NCI-H460 (cell line): ENCODE results near the genes AMMECR1 and GNG5B.

RAMPAGE:
- cytosol, long total RNA: no peak
- long total RNA: no peak
- nucleus, long total RNA: no peak
Observed at GRCh38 chrX:107776868-107777641, 478 bp upstream of the NCBP2L start.

DNA sequence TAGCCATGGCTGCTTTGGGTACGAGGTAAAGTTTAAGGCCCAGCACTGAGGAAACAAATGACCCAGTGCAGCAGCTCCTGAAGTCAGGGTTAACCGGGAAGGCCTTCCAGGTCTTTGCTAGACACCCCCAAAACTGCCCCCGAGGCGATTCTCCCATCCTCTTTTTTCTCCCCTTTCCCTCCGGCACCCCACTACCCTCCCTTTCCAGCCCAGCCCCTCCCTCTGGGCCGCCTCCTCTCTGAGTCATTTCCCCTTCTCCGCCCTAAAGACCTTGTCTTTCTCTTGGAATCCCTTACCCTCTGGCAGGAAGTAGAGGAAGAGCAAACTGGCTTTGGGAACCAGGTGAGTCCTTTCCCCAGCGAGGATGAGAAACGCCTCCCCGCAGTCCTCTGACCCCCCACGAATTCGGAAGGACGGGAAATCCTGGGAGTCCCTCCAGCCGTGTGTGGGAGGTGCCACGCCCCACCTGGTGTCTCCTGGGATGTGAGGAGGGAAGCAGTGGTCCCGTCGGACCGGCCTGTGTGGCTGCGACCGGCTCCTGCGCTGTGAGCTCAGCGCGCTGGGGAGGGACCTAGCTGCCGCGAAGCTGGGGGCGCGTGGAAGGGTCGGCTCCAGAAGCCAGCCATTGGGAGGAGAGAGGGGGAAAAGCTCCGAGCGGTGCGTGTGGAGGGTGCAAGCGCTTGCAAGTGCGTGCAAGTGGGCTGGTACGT is 46.5 kb downstream of the TEX13B start:
RAMPAGE:
- cytosol, long total RNA: no peak
- long total RNA: no peak
- nucleus, long total RNA: no peak

DNA sequence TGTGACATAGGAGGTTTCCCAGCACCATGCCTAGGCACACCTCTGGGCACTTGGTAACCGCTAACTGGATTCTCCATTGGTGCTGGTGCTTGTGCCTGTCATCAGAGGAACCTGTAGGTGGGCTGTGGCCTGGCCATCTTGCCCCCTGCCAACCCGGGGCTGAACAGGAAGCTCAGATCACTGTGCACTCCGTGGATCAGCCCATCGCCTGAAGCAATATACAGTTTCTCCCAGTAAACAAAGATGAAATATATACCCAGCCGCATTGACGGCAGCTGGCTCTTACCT is 19.1 kb upstream of the TEX13B start:
RAMPAGE:
- cytosol, long total RNA: no peak
- long total RNA: no peak
- nucleus, long total RNA: no peak

GRCh38 chrX:108198487-108198908 is 106.9 kb downstream of the ATG4A start:
RAMPAGE:
- cytosol, long total RNA: no peak
- long total RNA: no peak
- nucleus, long total RNA: no peak

DNA sequence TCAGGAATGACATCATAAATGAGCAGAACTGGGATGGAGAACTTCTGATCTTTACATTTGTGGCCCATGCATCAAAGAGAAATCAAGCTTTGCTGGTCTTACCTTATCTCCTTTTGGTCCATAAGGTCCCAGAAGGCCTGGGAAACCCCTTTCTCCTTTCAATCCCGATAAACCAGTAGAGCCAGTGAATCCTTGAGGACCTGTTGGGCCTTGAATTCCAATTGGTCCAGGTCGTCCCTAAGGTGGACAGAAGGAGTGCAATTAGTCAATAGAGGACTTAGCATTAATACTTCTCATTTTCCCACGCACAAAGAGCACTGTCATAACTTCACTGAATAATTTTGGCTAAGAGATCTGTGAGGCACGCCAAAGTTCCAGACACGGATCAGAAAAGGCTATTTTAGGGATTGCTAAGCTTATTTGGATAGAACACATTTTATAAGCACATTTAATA is 129.6 kb downstream of the ATG4A start:
RAMPAGE:
- cytosol, long total RNA: no peak
- long total RNA: no peak
- nucleus, long total RNA: no peak

GRCh38 chrX:108397897-108398386 is 40.3 kb downstream of the COL4A6 start:
RAMPAGE:
- cytosol, long total RNA: no peak
- long total RNA: no peak
- nucleus, long total RNA: no peak

RAMPAGE:
- cytosol, long total RNA: no peak
- long total RNA: no peak
- nucleus, long total RNA: no peak
Observed at GRCh38 chrX:108625901-108626123, 110.6 kb downstream of the IRS4 start.

GRCh38 chrX:108732588-108733234 is 3.7 kb downstream of the IRS4 start:
RAMPAGE:
- cytosol, long total RNA: no peak
- long total RNA: no peak
- nucleus, long total RNA: no peak

DNA sequence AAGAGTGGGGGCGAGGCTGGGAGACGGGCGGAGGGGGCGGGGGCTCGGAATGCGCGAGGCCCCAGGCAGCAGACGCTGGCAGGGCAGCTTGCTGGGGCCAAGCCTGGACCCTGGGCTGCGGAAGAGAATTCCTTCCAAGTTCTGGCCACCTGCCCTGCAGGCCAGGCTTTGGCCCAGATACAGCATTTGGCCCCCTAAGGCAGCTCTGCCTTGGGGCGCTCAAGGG is 271 bp upstream of the KCNE5 start:
RAMPAGE:
- cytosol, long total RNA: no peak
- long total RNA: no peak
- nucleus, long total RNA: no peak

GRCh38 chrX:109739794-109740455 is 6.9 kb upstream of the ACSL4 start:
RAMPAGE:
- cytosol, long total RNA: no peak
- long total RNA: no peak
- nucleus, long total RNA: no peak

GRCh38 chrX:109844491-109844881 is 111.4 kb upstream of the ACSL4 start:
RAMPAGE:
- cytosol, long total RNA: no peak
- long total RNA: no peak
- nucleus, long total RNA: no peak

RAMPAGE:
- cytosol, long total RNA: no peak
- long total RNA: no peak
- nucleus, long total RNA: no peak
Observed at GRCh38 chrX:110196144-110196932, 121.5 kb downstream of the AMMECR1 start.

DNA sequence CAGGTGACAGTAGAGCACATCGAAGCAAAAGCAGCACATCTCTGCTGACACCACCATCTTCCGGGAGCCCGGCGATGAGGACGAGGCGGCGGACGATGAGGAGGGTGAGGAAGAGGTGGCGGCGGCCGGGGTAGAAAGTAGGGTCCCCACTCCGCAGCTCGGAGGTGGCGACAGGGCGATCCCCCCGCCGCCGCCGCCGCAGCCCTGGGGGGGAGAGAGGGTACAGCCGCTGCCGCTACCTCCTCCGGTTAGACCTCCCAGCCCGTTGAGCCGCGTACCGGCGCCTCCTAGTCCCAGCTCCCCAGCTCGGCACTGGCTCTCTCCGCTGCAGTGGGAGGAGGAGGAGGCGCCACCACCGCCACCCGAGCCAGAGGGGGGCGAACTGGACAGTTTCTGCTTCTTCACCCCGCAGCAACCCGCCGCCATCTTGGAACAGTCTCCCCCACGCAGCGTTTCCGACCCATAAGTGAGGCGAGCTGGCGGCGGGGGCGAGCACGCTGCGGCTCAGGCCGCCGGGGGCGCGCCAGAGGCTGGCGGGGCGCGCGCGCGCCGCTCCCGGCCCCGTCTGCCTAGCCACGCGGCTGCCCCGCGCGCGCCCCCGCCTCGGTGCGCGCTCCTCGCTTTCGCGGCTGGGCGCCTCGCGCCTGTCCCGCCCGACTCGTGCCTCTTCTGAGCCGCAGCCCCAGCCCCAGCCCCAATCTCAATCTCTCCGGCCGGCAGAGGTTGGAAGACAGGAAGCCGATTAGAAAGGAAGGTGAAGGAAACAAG is at the start of gene AMMECR1:
Gene AMMECR1 (minus strand): TSS at position 440 of the 768 bp plus-strand sequence.
RAMPAGE:
- cytosol, long total RNA: start-site peak on the minus strand centred at position 301 of the sequence, 102 bp wide, 23 and 30 reads in 2 replicates; start-site peak on the minus strand centred at position 443 of the sequence, 7 bp wide, 277 and 297 reads in 2 replicates
- long total RNA: no peak
- nucleus, long total RNA: start-site peak on the minus strand centred at position 371 of the sequence, 165 bp wide, 281 and 138 reads in 2 replicates

DNA sequence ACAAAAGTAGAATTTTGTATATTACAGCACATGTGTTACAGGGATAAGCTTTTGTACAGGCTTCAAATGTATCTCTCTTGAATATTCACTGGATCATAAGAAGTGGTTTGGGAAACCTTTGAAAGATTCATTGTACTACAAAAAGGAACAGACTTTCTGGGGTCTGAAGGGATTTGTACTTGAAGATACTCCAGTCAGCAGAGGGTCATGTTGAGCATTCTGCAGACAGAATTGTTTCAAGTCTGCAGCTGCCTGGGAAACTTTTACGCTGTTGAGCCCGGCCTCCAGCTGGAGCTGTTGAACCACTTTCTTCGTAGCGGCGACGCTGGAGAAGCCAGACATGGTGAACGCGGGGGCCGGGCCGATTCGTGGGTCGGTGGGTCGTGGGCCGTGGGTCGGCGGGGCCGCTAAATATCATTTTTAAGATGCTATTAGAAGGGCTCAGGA is at the start of gene GNG5B:
Gene GNG5B (minus strand): TSS at position 406 of the 447 bp plus-strand sequence.
RAMPAGE:
- cytosol, long total RNA: no peak
- long total RNA: no peak
- nucleus, long total RNA: no peak

RAMPAGE:
- cytosol, long total RNA: no peak
- long total RNA: no peak
- nucleus, long total RNA: no peak
Observed at GRCh38 chrX:110944184-110945269, 148.9 kb upstream of the CHRDL1 start.

DNA sequence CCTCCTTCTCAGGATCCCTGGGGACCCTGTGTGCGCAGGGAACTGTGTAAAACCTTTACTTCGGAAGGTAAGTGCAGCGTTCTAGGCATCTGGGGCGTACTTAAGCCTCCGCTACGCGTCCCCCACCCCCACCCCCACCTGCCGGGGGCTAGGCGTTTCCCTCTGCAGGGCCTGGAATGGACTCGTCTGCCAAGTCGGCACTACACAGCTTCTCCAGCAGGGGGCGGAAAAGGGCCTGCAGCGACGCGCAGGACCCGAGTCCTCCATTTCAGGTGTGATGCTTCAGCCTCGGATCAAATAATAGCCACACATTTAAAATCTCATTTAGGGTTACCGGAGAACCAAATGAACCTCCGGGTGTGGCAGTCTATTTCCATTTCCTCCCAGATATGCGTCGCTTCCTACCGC is 2.8 kb downstream of the PAK3 start:
RAMPAGE:
- cytosol, long total RNA: no peak
- long total RNA: no peak
- nucleus, long total RNA: no peak

DNA sequence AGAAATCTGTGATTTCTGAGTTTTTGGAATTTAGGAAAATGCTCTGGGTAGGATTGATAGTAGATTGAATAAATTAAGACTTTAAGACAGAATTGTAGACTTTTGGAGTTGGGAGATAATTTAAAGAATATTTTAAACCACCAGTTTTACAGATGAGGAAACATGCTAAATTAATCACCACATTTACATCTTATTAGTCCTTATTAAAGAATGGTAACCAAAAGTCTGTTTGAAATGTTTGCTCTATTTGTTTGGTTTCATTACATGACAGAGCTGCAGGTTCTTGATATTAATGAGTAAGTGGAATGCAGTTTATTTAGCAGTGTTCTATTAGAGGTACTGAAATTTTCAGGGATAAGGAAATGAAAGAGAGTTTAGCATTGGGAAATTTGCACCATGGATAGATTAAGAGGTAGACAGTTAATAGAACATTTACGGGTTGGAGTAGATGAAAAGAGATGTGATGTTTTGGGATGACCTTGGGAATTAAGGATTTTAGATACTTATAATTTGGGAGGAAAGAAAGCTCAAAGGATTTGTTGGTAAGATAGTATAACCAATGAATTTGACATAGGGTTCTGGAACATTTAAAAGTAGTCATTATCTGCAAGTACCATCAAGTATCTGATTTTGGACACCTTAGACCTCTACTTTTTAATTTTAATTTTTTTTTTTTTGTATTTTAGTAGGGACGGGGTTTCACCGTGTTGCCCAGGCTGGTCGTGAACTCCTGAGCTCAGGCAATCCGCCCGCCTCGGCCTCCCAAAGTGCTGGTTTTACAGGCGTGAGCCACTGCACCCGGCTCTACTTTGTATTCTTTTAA is 9.2 kb downstream of the ALG13 start:
RAMPAGE:
- cytosol, long total RNA: no peak
- long total RNA: no peak
- nucleus, long total RNA: no peak

DNA sequence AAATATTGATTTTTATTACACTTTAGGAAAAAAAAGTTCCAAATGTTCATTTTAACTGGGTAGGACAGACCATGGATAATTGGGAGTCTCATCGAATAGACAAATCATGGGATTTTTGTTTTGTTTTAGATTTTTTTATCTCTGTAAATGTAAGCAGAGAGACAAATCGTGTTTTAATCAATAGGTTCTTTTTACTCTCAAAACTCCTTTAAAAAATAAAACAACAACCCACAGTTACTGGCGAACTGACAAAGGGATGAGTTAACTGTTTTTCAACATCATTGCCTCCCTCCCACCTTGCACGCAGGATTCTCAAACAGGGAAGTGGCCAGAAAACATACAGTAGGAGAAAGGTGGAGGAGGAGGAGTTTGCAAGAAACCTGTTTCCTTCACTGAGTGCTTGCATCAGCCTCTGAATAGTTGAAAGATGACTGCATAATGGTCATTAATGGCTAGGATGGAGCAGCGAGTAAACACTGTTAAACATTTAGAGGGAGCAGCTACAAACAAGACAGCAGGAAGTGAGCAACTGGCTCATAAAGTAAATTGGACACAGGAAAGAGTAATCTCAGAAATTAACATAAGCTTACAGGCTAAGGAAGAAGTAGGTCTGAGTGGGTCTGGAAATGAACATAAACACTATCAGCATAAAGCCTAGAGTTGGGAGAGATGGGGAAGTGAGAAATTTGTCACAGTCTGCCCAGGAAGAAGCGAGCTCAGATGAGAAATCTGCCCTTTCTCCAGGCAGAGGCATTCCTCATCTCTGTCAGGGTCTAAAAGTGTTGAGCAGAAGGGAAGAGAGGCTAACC is 38.4 kb downstream of the TRPC5OS start:
RAMPAGE:
- cytosol, long total RNA: no peak
- long total RNA: no peak
- nucleus, long total RNA: no peak

GRCh38 chrX:115460507-115460944 is 100.4 kb upstream of the PLS3 start:
RAMPAGE:
- cytosol, long total RNA: no peak
- long total RNA: no peak
- nucleus, long total RNA: no peak

DNA sequence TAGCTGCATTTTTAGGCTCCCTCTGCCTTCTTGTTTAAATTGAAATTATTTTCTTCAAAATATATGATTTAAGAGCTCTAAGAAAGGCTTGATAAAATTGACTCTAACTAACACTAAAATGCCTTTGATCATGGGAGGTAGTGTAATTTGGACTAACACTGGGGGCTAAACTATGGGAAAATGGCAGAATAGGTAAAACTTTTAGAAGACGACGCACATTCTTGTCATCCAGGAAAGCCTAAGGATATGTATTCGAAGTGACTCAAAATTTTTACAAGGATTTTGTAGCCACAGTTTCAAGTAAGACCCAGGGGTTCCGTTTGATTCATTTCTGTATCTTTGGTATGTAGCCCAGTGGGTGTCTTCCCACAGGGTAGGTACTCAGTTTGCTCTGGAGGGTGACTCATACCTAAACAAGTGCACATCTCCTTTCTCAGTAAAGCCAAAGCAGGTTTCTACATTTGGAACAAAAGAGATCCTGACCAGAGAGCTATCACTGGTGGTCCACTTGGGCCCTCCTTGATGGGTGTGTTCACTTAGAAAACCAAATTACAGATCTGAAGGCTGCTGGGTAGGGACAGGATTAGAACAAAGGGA is 55.9 kb downstream of the PLS3 start:
RAMPAGE:
- cytosol, long total RNA: no peak
- long total RNA: no peak
- nucleus, long total RNA: no peak